Vein endothelial cell (primary cell): ENCODE data around the genes RAB18 and BAMBI.

- CAGE, long polyA plus RNA, result no peak
Measured at GRCh38 chr10:24463528-24464083, 254.7 kb downstream of the KIAA1217 start.

- CAGE, long polyA plus RNA, result no peak
Measured at GRCh38 chr10:24467160-24467605, 256.5 kb downstream of the ARHGAP21 start.

DNA sequence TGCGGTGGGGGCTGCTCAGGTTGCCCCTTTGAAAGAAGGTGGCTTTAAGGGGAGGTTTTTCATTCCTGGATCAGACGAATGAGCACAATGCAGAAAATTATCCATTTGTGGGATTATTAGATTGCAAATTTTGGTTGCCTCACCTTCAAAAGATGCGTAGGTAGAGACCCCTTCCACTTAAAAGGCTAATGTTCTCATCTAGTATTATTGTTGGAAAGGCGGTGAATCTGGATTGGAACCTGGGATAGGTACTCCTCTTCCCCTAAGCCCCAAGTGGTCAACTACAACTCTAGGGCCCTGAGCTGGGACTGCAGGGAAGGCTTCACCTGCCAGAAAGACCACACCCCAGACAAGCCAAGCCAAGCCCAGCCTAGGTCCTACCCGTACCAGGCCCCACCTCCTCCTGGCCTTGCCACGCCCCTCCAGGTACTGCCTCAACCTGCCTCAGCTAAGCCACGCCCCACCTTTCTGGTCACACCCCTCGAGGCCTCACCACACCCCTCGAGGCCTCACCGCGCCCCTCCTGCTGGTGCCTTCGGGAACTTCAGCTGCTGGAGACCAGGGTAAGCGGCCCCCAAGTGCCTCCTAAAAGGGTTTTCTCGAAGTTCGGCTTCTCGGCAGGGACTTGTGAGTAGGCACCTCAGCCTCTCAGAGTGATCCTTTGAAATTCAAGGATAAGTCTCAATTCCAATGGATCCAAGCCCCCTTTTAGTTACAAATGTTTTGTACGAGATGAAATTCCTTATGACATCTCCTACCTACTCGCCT, 171.4 kb downstream of the ARHGAP21 start:
- CAGE, long polyA plus RNA, result no peak

- CAGE, long polyA plus RNA, result no peak
Measured at GRCh38 chr10:24591027-24591839, 132.5 kb downstream of the ARHGAP21 start.

- CAGE, long polyA plus RNA, result no peak
Measured at GRCh38 chr10:24709757-24710534, 13.7 kb downstream of the ARHGAP21 start.

- CAGE, long polyA plus RNA, result no peak
Measured at GRCh38 chr10:24789932-24790235, 66.2 kb upstream of the ARHGAP21 start.

GRCh38 chr10:24953226-24954160, 1.1 kb upstream of the PRTFDC1 start:
- CAGE, long polyA plus RNA, result no peak

- CAGE, long polyA plus RNA, result no peak
Measured at GRCh38 chr10:25016808-25017816, 700 bp downstream of the THNSL1 start.

- CAGE, long polyA plus RNA, result no peak
Measured at GRCh38 chr10:26574722-26575297, 122.7 kb upstream of the PDSS1 start.

DNA sequence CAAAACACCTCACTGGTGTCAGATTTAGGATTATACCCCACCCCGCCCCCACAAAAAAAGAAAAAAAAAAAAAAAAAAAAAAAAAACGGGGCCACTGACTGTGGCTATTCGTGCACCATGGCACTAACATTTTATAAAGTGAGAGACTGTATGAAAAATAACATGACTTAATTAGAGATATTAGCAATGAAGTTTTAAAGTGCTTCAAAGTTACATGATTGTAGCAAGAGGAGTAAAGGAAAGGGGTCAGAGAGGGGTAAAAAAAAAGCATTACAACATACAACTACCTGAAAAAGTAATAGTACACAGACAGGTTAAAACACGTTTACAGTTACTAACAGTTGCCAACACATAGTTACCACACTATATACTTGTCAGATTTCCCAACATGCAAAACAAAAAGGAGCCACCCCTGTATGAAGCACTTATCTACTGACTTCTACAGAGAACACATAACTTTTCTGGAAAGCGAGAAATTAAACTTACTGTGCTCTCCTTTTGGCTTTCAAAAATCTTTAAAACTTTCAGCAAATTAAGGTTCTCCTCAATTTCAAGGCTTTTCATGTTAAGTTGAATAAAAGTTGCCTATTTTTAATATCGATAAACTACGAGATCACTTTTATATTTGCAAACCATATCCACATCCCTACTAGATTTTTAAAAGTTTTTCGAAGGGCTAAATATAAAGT, 2.1 kb downstream of the ABI1 start:
- CAGE, long polyA plus RNA, result no peak

GRCh38 chr10:27034874-27035915, 65.1 kb downstream of the ANKRD26 start:
- CAGE, long polyA plus RNA, result no peak

- CAGE, long polyA plus RNA, result no peak
Measured at GRCh38 chr10:27136143-27136660, 18.0 kb downstream of the YME1L1 start.

DNA sequence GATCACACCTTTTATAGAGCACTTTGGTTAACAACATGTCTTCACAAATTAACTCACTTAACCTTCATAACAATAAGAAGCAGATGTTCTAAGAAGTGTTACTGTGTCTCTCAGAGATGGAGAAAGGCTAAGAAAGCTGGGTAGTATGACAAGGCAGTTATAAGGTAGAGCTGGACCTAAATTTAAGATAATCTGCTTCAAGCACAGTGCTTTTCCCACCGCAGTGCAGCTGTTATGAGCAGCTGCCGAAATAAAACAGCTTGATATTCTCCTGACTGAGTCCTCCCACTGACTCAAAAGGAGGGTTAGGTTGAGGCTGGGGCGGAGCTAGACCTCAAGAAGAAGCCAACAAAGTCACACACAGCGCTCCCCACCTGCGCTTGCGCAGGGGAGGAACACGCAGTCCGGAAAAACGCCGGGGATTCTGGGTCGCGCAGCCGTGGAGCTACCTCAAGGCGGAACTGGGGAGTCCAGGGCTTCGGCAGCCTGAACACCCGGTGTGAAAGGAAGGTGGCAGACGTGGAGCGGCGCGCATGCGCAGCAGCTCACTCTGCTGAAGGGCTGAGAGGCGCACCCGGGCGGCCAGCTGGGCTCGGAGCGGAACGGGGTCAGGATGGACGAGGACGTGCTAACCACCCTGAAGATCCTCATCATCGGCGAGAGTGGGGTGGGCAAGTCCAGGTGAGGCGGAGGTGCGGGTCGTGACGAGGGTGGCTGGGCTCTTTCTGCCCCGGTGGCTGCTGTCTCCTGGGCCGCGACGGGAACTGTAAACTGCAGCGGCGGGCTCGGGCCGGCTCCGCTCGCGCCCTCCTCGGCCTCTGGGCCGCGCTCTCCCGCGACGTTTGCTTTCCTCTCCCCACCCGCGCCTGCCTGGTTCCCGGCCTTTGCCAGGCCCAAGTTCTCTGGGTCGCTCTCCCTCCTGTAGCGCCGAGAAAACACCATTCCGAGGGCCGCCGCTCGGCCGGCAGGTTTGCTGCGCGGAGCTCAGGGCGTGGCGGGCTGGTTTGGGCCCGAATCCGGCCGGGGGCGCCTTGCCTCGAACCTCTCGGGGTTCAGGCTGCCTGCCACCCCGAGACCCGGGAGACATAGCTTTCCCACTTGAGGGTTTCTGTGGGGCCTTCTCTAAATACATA, at the start of gene RAB18:
Gene RAB18, plus strand, starts transcription at position 548 of the 1,133 bp plus-strand sequence.
- CAGE, long polyA plus RNA, result no peak

- CAGE, long polyA plus RNA, result no peak
Measured at GRCh38 chr10:27524712-27525289, 20.7 kb downstream of the RAB18 start.

DNA sequence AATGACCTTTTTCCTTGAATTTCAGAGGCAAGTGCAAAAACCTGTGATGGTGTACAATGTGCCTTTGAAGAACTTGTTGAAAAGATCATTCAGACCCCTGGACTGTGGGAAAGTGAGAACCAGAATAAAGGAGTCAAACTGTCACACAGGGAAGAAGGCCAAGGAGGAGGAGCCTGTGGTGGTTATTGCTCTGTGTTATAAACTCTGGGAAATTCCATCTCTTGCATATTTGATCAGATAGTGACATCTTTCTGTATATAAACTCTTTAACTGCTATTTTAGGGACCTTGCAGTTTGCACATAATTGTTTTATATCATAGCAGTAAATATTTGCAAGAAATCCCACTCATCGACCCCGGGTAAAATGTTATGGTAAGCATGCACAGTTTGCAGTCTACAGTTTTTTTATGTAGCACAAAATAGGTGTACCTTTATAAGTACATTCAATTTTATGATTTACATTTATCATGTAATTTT, 33.8 kb downstream of the RAB18 start:
- CAGE, long polyA plus RNA, result no peak

GRCh38 chr10:27547234-27548011, 43.3 kb downstream of the RAB18 start:
- CAGE, long polyA plus RNA, result no peak

- CAGE, long polyA plus RNA, result no peak
Measured at GRCh38 chr10:27981621-27982126, 17.2 kb downstream of the ODAD2 start.

DNA sequence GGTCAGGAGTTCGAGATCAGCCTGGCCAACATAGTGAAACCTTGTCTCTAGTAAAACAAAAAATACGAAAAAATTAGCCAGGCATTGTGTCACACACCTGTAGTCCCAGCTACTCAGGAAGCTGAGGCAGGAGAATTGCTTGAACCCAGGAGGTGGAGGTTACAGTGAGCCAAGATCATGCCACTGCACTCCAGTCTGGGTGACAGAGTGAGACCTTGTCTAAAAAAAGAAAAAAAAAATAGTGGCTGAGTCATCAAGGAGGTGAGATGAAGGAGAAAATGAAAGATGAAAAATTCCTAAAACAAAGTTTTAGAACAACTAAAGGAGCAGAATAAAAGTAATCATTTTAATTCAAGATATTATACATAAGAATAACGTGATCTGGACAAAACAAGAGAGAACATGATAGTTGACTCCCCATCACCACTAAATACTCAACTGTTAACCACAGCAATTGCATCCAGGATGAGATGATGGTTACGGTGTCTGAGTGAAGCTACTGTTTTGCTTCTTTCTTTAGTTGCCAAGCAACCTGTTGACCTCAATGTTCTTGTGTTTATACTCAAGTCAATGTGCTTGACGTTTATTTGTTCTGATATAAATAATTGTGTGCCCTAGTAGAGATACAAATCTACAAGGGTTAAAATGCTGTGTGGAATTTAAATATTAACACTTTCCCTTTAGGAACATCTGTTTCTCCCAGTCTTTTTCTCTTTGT, 31.3 kb upstream of the MPP7 start:
- CAGE, long polyA plus RNA, result no peak

DNA sequence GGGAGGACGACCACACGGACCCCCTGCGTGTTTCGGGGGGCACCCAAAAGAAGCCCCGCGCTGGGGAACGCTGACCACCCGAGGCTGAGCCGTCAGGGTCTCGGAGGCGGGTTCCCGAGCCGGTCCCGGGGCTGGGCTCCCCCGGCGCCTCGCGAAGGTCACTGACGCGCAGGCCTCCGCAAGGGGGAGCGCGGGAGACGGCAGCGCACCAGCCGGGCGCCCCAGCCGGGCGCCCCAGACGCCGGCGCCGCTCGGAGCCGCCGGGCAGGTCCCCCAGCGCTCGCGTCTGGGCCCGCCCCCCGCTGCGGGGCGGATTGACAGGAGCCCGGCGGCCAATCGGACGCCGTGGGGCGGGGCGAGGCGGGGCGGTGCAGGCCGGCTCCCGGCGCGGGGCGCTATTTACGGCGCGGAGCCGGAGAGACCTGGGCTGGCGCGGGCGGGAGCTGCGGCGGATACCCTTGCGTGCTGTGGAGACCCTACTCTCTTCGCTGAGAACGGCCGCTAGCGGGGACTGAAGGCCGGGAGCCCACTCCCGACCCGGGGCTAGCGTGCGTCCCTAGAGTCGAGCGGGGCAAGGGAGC, at the start of gene BAMBI:
Gene BAMBI, plus strand, starts transcription at position 425 of the 581 bp plus-strand sequence.
- CAGE, long polyA plus RNA, result no peak

- CAGE, long polyA plus RNA, result no peak
Measured at GRCh38 chr10:28679732-28679876, 2.3 kb downstream of the BAMBI start.